ENCODE measurements around the gene FBLN1.

GRCh38 chr22:45165167-45165463 is 1.4 kb downstream of the NUP50 start:
- RRBS = no CpG with 5 or more reads among the region's 8 CpGs

DNA sequence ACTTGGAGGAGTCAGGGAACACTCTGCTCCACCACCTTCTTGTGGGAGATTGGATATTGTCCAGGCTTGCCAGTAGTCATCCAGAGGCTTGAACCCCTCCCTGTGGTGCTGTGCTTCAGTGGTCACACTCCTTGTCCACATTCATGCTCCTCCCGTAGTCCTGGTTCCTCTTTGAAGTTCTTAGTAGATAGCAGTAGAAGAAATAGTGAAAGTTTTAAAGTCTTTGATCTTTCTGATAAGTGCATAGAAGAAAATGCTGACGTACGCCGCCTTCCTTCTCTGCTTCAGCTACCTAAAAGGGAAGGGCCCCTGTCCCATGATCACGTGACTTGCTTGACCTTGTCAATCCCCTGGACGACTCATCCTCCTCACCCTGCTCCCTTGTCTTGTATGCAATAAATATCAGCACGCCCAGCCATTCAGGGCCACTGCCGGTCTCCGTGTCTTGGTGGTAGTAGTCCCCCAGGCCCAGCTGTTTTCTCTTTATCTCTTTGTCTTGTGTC is 6.1 kb downstream of the NUP50 start:
- RRBS = no CpG with 5 or more reads among the region's 9 CpGs

- RRBS = no CpG with 5 or more reads among the region's 12 CpGs
Measured at GRCh38 chr22:45285535-45286173, 905 bp downstream of the UPK3A start.

- RRBS = no CpG with 5 or more reads among the region's 9 CpGs
Measured at GRCh38 chr22:45318179-45318777, 8.5 kb downstream of the FAM118A start.

GRCh38 chr22:45334541-45335163 is 24.9 kb downstream of the FAM118A start:
- RRBS = no CpG with 5 or more reads among the region's 14 CpGs

GRCh38 chr22:45423937-45424664 is 10.6 kb downstream of the RIBC2 start:
- RRBS = no CpG with 5 or more reads among the region's 17 CpGs

DNA sequence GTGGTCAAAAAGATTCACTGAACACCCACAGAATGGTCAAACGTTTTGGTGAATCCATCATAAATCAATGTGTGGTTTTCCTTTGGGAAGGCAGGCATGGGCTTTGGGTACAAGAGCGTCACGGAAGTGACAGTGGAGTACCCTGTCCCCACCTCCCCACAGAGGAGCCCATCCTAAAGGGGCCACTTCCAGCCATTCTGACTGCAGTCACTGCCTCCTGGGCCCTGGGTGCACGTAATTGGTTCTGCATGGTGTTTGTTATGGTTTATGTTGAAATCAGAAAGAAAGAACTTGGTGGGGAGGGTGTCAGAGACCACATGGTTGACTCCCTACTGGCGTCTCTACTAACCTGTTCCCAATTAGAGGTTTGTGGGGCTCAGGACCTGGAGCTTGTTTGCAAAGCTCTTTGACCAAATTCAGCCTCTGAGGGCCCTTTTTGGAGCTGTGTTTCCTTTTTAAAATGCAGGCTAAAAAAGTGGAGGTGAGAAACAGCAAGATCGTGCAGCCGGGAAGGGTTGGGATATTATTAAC is 40.8 kb downstream of the RIBC2 start:
- RRBS = no CpG with 5 or more reads among the region's 7 CpGs

DNA sequence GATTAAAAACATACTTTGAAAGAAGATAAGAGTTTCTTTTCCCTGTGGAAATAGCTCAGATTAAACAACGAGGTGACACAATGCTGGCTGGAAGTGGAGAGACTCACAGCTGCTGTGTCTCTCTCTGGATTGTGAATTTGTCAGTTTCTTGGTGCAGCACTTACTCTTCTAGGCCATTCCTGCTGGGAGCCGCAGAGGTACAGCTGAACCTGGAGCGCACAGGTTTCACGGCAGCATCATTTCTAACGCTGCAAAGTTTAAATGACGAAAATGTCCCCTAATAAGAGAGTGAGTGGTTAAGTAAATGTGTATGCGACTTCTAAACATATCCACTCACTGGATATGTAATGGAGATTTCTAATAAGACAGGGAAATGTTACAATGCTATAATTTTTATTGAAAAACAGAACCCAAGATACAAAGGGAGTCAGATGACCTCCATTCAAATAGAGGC is 4.8 kb upstream of the FBLN1 start:
- RRBS = no CpG with 5 or more reads among the region's 7 CpGs

GRCh38 chr22:45502350-45503086 is at the start of gene FBLN1:
Gene FBLN1 (plus strand): TSS chr22:45502883.
- RRBS = 17% methylated on average over 58 of the region's 87 CpGs

DNA sequence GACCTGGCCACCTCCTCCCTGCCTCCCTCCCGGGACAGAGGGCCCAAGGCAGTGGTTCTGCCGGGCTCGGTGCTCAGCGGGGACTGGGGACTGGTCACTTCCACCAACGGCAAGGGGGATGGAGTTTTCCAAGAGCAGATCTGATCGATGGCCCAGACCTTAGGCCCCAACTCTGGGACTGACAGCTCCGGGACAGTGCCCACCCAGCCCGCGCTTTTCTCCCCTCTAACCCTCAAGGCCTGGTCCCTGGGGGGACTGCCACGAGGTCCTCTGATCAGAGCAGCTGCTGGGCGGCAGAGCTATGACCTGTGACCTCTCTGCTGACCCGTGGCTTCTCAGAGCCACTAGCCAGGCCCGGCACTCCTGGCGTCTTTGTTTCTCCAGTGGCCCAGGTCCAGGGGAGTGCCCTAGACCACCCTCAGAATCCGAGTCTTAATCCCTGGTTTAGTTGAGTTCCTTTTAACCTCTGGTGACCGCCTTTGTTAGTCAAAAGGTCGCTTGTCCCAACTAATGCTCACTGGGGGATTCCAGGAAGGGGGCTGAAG is 1.1 kb downstream of the FBLN1 start:
- RRBS = 100% methylated on average over 1 of the region's 17 CpGs

- RRBS = no CpG with 5 or more reads among the region's 22 CpGs
Measured at GRCh38 chr22:45525318-45526041, 22.8 kb downstream of the FBLN1 start.

GRCh38 chr22:45541140-45541490 is 38.4 kb downstream of the FBLN1 start:
- RRBS = no CpG with 5 or more reads among the region's 9 CpGs

GRCh38 chr22:45588122-45588497 is 83.5 kb upstream of the ATXN10 start:
- RRBS = no CpG with 5 or more reads among the region's 6 CpGs

- RRBS = no CpG with 5 or more reads among the region's 11 CpGs
Measured at GRCh38 chr22:45672999-45674277, 1.8 kb downstream of the ATXN10 start.

GRCh38 chr22:45912031-45912533 is 64.9 kb downstream of the WNT7B start:
- RRBS = no CpG with 5 or more reads among the region's 14 CpGs

DNA sequence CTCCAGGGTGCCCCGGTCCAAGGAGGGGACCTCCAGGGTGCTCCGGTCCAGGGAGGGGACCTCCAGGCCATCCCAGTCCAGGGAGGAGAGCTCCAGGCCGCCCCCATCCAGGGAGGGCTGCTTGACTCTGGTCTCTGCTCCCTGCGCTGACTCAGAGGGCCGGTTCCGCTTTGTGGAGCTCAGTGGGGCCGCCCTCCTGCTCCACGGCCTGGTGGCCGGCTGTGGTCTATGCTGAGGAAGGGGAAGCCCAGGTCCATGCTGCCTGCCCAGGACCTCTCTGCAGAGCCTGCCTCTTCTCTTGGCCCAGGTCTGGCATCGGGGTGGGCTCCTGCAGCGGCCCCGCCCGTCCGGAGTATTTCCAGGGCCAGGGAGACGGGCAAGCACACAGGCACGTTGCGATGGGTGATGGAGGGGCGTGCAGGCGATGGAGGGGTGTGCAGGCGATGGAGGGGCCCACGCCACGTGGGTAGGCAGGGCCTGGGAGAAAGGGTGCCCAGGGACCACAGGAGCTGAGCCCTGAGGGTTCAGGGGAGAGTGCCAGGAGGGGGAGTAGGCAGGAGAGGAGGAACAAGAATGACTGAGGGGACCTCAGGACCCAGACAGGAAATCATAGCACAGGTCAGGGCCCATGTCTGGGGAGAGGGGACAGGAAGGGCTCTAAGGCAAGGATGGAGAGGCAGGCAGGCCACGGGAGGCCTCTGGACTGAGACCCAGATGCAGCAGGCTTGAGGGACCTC is 19.7 kb upstream of the WNT7B start:
- RRBS = 50% methylated on average over 1 of the region's 23 CpGs

- RRBS = 4% methylated on average over 3 of the region's 8 CpGs
Measured at GRCh38 chr22:46044263-46044453, 67.2 kb upstream of the WNT7B start.

DNA sequence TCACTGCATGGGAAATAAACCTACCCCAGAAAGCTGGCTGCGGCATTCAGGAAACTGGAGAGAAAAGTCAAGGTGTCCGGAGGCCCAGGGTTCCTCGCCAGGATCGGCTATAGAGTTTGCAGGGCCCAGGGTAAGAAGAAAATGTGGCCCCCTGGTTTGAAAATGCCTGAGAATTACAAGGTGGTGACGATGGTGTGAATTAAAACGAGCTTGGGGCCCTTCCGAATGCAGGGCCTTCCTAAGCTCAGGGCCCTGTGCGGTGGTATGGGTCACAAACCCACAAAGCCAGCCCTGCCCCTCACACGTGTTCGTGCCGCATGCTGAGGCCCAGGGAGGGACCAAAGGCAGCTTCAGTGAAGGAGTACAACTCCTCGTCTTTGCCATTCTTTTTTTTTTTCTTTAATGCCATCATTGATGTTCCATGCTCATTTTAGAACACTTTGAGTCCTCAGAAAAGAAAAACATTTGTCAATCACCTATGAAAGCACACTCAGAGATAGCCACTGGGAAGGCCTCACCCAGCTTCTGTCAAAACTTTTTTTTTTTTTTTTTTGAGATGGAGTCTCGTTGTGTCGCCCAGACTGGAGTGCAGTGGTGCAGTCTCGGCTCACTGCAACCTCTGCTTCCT is 71.3 kb upstream of the WNT7B start:
- RRBS = no CpG with 5 or more reads among the region's 15 CpGs

DNA sequence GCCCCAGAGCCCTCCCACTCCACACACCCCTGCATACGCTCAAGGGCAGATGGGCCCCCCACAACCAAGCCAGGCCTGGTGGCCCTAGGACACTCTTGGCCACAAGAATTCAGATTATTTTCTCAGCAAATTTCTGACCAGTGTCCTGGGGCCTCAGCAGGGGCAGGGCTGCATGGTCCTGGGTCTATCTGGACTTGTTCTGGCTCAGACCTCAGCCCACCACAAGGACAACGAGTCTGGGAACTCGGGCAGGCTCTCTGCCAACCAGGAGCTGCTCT is 75.3 kb upstream of the WNT7B start:
- RRBS = no CpG with 5 or more reads among the region's 3 CpGs

- RRBS = no CpG with 5 or more reads among the region's 9 CpGs
Measured at GRCh38 chr22:46069508-46069985, 80.8 kb upstream of the PPARA start.